Frontal cortex (tissue), 2 donors: ENCODE results near the genes MYO1F, OR7G1, ZNF561 and PPAN.

DNA sequence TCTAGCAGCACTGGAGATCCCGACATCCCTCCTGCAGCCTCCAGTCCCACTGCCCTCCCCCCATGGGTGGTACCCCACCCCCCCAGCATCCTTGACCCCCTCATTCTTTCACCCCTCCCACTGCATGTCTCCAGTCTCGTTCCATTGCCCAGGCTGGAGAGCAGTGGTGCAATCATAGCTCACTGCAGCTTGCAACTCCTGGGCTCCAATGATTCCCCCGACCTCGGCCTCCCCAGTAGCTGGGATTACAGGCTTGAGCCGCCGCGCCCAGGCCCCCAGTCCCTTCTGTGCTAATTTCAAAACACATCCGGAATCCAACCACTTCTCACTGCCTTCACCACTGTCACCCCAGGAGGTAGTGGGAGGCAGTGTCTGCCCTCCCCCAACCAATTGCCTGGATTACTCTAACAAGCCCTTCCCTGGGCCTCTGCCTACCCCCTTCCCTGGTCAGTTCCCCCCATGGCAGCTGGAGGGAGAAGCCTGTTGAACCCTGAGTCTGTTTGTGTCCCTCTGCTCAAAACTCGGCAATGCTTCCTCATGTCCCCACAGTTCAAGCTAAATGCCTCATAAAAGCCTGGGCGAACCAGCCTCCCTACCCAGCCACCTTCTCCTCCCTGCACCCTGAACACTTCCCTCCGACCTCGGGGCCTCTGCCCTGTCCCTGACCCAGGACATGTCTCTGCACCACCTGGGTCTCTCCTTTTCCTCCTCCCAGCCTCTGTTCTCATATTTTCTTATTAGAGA, 2.3 kb downstream of the PRAM1 start:
- RAMPAGE, long total RNA = no peak

DNA sequence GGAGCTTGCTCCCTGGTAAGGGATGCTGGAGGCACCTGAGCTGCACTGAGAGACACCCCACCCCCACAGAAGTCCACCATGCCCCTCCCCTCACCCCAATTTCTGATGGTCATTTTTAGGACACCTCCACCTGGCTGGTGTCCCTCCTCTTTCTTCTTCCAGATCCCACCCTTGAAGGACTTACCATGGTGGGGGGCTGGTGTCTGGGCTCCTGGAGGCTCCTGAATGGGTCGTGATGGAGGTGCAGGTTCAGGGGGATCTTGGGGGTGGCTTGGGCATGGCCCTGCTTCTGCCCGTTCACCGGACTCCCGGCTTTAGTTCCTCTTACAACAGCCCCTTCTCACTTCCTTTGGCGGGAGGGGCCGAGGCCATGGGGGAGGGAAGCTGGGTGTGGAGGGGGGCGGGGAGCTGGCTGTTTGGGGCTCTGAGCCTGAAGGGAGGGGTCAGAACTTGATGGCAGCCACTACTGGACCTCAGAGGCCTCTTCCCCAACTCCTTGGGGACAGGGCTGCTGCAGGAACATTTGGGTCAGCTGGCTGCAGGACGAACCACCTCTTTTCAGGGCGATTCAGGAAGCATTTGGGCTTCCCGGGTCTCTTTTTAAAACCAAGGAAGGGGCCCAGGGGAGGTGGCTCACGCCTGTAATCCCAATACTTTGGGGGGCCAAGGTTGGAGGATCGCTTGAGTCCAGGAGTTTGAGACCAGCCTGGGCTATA, at the start of gene MYO1F:
MYO1F (minus strand) TSS at position 320 of the 716 bp plus-strand sequence.
- RAMPAGE, long total RNA = no peak

DNA sequence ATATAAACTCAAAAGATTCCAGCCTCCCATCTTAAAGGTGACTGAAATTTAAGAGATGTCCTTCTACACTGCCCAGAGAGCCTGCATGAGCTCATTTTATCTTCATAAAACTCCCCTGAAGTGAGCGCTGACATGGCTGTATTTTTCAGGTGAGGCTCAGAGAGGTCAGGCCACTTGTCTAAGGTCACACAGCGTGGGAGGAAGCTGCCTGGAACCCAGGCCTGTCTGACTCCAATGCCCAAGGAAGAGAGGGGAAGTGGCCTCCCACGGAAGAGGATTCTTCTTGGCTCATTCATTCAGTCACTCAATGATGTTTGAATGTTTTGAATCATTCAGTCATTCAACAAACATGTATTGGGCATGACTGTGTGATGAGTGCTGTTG, 12.1 kb downstream of the ACTL9 start:
- RAMPAGE, long total RNA = no peak

DNA sequence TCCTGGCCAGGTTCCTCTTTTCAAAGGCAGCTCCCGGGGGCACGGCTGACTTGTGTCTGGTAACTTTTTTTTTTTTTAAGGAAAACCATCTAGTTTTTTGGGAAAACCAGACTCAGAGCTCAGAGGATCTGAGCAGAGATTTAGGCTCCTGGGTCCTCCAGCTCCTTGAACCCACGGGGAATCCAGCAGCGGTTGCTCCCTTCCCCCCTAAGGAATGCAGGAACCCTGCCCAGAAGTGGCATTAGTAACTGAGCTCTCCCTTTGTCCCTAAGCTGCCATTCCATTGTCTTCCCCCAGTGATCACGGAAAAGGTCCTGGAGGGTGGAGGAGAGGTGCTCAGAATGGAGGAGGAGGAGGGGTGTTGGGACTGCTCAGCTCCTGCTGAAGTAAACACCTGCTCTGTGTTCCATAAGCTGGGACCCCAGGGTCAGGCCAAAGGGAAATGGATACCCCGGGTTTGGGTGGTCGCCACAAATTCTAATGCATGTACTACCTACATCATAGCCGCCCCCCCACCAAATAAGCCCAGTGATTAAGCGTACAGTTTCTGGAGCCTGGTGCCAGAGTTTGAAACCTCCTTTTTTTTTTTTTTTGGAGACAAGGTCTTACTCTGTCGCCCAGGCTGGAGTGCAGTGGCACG, 16.7 kb upstream of the OR1M1 start:
- RAMPAGE, long total RNA = no peak

GRCh38 chr19:9115692-9116049, at the start of gene OR7G1:
Gene OR7G1 (minus strand): TSS chr19:9115763.
- RAMPAGE, long total RNA = no peak

DNA sequence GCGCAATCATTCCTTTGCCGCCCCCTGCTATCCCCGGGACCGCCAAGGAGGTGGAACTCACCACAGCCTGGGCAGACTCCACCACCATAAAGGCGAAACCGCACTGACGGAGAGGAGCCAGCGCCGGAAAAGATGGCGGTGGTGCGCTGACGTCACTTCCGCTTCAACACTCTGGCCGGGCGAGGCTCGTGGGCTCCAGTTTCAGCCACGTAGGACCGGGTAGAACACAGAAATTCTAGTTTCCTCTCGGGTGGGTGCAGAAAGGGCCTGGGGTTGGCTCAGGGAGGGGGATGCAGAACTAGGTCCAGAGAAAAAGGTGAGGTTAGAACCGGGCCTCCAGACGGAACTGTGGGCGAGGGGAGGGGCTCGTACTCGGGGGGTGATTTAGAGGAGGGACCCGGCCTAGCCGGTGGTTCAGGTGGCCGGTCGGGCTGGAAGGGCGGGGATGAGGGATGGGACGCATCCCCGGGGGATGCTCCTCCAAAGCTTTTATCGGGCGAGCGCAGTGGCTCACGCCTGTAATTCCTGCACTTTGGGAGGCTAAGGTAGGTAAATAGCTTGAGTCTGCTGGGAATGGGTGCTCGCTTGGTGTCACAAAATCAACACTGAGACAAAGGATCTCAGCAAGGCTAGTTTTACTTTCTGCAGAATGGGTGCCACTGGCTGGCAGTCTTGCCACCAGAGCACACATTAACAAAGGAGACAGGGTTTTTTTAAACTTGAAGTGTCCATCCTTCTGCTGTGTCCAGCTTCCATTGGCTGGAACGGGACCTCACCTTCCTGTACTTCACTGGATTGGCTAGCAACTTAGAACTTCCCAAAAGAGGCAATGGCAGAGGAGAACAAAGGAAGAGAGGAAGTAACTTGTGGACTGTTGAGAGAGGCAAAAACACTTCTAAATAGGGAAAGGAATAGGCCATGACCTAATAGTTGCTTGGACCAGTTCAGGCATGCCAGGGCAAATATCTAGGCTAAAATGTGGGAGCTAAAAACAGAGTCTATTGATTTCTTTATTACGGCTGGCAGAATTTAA, at the start of gene ZNF561:
ZNF561 (minus strand) TSS at position 132 of the 1,033 bp plus-strand sequence.
- RAMPAGE, long total RNA = no peak

GRCh38 chr19:9630954-9631318, 9.9 kb upstream of the ZNF561 start:
- RAMPAGE, long total RNA = no peak

GRCh38 chr19:9796009-9796567, 22.8 kb downstream of the FBXL12 start:
- RAMPAGE, long total RNA = no peak

DNA sequence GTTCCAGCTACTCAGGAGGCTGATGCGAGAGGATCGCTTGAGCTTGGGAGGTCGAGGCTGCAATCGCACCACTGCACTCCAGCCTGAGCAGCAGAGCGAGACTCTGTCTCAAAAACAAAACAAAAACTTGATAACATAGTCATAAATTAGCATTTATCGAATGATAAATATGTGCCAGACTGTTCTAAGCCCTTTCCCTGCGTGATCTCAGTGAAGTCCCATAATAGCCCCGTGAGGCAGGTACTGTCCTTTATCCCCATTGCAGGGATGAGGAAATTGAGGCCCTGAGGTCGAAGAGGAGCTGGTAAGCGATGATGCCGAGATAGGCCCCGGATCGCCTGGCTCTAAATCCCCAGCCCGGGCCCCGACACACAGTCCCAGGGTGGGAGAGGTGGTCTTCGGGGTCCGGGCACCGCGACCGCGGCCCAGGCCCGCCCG, 768 bp downstream of the FBXL12 start:
- RAMPAGE, long total RNA = no peak

GRCh38 chr19:9936901-9937382, 627 bp upstream of the OLFM2 start:
- RAMPAGE, long total RNA = no peak

DNA sequence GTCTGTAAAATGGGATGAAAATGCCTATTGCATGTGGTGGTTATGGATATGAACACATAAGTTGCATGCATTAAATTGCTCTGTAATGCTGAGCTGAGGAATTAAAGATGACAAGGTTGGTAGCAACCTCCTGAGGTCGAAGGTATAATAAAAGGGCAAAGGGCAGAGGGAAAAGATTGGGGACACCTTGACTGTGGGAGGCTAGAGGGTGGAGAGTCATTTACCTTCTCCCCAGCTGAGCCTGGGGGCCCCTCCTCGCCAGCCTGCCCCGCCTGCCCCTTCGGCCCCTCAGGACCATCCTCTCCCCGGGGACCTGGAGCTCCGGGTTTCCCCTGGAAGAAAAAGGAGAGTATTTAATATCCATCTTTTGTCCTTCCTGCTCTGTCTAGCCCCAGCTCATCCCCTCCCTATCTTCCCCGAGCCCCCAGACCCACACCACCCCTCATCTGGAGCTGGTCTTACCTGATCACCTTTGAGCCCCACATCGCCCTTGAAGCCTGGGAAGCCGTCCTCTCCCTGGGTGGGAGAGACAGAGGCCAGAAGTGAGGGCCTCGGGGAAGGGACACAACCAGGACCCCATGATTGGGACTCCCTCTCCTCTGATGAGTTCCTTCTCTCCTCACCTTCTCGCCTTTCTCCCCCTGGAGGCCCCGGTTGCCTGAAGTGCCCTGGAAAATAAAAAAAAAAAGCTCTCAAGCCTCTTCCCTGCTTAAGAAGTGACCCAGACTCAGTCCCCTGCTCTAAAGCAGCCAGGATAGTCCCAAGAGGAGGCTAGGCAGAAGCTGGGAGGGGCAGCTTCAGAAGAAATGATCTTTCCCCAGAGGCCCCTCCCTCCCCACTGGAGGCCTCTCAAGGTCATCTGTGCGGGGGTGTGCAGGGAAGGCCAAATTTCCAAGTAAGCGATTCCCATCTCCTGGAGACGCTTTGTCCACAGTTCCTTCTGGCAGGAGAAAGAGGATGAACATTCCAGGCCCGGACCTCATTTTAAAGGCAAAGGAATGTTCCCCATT, 23.9 kb downstream of the COL5A3 start:
- RAMPAGE, long total RNA = no peak

DNA sequence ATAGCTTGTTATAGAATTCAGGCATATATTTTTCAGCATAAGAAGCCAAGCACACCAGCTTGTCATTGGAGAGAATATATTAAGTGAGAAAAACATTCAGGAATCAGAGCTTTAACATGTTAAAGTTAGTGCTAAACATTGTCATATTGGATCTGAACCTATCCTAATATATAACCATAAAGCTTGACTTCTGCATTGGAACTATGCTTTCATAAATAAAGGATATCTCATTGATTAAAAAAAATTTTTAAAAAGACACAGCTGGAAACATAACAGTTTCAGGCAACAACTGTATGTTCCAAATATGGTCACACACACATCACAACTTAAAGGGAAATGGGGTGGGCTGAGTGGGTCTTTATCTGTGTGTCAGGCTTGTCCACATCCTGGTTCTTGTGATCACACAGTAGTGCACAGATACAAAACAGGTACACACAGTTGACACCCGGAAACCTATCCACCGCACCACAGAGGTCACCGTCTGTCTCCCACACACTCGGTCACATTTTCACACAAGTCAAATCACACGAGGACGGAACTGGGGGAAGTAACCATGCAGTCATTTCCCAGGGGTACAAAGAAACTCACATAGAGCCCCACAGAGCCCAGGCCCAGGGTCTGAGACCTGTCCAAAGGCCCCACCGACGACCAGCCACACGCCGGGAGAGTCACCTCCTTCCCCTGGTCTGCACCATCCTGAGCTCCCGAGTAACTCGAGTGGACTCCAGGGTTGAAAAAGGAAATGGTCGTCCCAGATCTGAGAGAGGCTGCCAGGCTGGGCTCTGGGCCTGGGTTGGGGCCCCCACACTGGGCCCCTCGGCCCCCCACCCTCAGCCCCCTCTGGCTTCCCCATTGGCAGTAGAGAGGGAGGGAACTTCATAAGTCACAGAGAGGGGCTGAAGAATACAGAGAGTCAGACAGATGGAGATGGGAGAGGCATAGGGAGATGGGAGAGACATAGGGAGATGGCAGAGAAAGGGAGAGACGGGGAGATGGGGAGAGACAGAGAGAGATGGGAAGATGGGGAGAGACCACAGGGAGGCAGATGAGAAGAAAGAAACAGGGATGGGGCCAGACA, 1.4 kb upstream of the PPAN start:
- RAMPAGE, long total RNA = no peak

GRCh38 chr19:10105820-10106946, at the start of gene PPAN:
Gene PPAN (plus strand): TSS chr19:10106362.
- RAMPAGE, long total RNA = start-site peak on the plus strand at chr19:10106343-10106389, 355 and 78 reads in 2 replicates

DNA sequence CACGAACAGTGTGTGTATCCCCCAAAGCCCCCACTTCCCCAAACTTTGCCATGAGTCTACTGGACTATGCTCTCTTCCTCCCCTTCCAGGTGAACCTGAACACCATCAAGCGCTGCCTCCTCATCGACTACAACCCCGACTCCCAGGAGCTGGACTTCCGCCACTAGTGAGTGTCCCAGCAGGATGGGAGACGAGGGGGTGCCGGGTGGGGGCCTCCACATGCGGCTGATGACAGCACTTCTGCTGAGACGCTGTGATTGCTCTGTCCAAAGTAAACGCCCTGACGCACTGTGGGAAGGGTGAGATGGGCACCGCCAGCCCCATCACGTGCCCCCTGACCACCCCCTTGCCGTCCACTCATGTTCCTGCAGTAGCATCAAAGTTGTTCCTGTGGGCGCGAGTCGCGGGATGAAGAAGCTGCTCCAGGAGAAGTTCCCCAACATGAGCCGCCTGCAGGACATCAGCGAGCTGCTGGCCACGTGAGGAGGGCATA, 1.9 kb upstream of the P2RY11 start:
- RAMPAGE, long total RNA = no peak

- RAMPAGE, long total RNA = no peak
These were observed 4.0 kb downstream of the EIF3G start for GRCh38 chr19:10115646-10116219.

GRCh38 chr19:10172771-10173612, 21.8 kb downstream of the DNMT1 start:
- RAMPAGE, long total RNA = no peak

- RAMPAGE, long total RNA = no peak
These were observed 14.5 kb downstream of the DNMT1 start for GRCh38 chr19:10180105-10180811.

GRCh38 chr19:10219692-10220394, 11.3 kb downstream of the S1PR2 start:
- RAMPAGE, long total RNA = no peak

DNA sequence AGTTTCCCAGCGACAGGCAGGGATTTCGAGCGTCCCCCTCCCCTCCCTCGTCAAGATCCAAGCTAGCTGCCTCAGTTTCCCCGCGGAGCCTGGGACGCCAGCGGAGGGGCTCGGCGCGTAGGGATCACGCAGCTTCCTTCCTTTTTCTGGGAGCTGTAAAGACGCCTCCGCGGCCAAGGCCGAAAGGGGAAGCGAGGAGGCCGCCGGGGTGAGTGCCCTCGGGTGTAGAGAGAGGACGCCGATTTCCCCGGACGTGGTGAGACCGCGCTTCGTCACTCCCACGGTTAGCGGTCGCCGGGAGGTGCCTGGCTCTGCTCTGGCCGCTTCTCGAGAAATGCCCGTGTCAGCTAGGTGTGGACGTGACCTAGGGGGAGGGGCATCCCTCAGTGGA, 706 bp upstream of the ICAM1 start:
- RAMPAGE, long total RNA = no peak

- RAMPAGE, long total RNA = no peak
These were observed 10.6 kb upstream of the TYK2 start for GRCh38 chr19:10390606-10391736.